HTR-8/SVneo (cell line): ENCODE measurements around a stretch of chr5.

- RRBS, result 84% methylated on average over 8 of the region's 28 CpGs
Observed at GRCh38 chr5:116447296-116447761, 127.3 kb downstream of the SEMA6A start.

DNA sequence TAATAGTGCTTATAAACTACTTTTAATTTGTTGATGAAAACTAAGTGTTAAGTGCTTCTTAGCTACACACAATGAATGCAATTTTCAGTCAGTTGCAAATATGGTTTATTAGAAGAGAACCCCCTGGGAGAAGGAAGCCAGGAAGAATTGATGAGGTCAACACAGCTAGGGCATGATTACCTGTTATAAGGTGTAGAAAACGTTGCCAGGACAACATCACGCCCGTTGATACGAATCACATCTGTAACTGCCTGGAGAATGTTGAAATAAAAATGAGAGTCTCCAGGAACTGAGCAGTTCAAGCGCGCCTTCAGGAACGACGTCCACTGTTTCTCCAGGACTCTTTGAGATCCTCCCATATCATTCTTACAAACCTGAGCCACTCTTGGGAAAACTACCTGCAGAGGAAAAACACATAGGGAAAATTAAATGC is 88.0 kb downstream of the SEMA6A start:
- RRBS, result no CpG with 5 or more reads among the region's 8 CpGs

GRCh38 chr5:116494262-116494687 is 80.3 kb downstream of the SEMA6A start:
- RRBS, result no CpG with 5 or more reads among the region's 4 CpGs

DNA sequence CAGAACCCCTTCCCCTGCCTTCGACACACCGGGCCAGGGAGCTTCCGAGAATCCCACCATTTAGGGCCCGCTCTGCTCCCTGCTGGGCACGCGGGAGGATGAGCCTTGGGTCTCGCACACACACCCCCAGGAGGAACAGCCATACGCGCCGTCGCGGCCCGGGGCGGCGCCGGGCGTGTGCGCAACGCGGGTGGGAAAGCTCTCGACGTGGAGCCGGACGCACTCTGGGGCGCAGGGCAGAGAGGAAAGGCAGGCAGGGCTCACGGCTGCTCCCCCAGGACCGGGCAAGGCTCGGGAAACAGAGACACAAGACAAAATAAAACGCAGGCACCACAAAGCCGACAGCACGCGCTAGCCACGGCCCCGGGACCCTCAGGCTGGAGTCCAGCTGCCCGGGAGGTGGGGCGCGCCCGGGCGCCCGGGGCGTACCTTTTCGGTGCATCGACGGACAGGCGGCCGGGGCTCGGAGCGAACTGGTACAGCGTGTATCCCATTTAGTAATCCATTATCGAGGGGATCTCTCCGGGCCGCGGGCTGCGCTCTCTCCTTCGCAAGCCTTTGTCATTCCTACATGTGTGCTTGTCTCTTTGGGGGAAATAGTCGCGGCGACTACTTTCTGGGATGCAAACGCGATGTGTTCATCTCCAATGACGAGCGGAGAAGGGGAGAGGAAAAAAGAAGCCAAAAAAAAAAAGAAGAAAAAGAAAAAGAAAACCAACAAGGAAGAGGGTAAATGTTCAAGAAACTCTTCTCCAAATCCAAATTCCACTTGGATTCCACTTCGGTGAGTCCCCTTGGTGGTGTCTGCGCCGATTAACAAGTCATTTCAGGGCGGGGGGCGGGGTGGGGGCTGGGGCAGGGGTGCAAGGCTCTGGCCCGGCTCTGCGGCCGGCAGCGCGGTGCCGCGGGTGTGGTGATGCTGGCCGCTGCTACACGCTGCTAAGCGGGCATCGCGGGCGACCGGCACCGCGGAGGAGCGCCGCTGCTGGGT is 572 bp downstream of the SEMA6A start:
- RRBS, result 18% methylated on average over 52 of the region's 85 CpGs

GRCh38 chr5:117455351-117456338 is 881.0 kb upstream of the SEMA6A start:
- RRBS, result no CpG with 5 or more reads among the region's 20 CpGs

GRCh38 chr5:119328381-119329217 is 27.2 kb upstream of the TNFAIP8 start:
- RRBS, result no CpG with 5 or more reads among the region's 8 CpGs

DNA sequence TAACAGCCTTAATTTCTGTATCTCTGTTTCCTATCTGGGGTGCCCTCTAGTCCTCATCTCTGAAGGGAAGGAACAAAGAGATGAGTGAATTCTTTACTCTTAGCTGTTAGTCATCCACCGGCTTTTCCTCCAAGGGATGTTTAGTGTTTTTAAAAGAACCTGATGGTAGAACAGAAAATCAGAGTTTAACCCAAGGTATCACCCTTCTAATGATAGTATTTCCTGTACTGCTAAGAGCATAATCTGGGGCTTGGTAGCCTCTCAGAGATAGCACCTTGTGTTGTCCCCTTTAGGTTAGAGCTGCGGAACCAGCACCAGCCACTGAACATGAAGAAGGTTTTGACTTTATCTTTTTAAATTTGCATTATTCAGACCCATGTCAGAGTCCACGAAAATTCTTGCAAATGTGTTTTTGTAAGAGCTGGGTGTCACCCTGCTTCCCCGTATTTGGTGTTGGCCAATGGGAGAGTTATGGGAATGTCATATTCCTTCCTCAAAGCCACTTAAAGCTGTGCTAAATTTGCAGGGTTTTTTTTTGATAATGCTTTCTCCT is 13.8 kb upstream of the TNFAIP8 start:
- RRBS, result no CpG with 5 or more reads among the region's 4 CpGs

DNA sequence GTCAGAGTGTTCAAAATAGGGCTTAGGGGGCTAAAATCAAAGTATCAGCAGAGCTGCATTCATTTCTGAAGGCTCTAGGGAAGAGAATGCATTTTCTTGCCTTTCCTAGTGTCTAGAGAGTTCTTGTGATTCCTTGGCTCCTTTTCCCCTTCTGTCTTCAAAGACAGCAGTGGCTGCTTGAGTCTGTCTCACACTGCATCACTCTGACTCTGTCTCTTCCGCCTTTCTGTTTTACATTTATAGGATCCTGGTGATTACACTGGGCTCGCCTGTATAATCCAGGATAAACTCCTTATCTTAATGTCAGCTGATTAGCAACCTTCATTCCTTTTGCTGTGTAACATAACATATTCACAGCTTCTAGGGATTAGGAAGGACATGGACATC is 267.5 kb downstream of the FAM170A start:
- RRBS, result no CpG with 5 or more reads among the region's 2 CpGs

DNA sequence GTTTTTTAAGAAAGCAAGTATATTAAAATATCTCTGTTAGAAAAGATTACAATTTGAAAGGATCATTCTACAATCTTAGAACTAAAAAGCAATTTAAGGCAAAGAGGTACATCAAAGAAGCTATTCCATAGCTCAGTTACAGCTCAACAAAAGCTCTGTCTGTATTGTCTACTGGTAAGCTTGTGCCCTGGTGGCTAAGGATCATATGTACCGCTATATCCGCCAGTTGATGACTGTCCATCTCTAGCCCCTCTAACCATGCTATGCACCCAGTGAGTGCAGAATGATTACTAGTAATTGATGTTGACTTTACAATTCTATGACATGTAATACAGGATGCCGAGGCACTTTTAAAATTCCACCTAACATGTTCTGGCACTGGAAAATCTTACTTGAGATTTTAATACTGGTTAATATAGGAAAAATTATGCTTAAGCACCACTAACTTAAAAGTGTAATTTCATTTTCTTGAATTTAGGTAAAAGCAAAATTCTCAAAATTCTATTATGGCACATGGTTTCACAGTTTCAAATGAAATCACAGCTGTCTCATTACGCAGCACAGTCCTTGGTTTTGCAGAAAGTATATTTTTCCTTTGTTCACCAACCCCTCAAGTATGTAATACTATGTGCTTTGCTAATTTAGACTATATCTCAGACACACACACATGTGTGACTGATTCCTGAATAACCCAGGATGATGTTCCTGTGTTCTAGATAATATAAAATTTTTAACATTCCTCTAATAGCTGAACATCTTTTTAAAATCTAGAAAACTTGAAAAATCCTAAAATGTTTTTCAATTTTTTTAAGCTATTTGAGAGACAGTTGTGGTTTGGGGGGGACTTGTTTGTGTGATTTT is 12.9 kb downstream of the LOX start:
- RRBS, result no CpG with 5 or more reads among the region's 4 CpGs

GRCh38 chr5:122076667-122077467 is 1.2 kb downstream of the LOX start:
- RRBS, result 2% methylated on average over 21 of the region's 48 CpGs

DNA sequence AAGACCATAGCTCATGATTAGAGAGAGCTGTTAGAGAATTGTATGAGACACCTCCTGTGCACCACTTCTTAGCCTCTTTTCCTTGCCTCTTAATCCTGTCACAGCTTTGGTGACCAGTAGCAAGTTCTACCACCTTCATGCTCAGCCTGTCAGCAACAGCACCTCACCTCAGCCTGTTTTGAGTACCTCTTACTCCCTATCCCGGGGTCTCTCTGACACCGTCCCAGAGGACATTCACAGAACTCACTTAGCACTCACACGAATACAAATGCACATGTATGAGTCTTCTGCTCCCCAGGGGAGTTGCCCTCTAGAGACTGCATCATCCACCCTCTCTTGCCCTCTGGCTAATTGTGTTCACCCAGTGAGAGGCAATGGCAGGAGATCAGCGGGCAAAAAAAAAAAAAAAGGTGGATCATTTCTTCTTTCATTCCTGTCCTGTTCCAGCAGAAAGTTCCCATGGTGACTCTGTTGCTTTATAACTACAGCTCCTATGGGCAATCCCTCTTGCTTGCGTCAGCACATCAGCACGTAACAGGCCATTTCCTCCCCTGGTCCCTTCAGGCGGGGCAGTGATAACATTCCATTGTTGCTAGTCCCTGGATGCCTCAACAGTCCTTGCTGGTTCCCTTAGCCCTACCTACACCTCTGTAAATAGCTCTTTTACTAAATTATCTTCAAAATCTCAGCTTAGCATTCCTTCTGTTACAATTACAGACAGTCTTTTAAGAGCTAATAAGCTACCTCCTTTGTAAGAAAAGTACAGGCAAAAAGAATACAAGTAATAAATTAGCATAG is 23.5 kb upstream of the SNX2 start:
- RRBS, result no CpG with 5 or more reads among the region's 7 CpGs

DNA sequence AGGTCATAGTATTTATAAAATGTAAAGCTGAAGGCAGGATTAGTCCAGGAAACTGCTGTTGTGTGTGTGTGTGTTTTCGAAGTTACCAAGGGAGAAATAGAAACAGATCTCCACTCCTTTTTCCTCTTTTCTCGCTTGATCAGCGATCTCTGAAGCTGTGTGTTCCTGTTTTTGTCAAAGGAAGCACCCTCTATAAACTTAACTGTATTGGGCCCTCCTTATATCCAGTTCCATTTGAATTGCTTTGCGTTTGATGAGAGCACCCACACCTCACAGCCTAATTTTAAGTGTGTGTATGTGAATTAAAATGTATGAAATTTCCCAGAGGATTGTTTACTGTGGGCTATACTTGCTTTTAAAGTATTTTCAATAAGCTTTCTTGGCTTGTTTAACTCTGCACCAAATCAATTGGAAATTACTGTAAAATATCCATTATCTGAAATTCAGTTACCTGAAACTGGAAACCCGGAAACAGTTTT is 972 bp downstream of the SNX2 start:
- RRBS, result no CpG with 5 or more reads among the region's 5 CpGs

DNA sequence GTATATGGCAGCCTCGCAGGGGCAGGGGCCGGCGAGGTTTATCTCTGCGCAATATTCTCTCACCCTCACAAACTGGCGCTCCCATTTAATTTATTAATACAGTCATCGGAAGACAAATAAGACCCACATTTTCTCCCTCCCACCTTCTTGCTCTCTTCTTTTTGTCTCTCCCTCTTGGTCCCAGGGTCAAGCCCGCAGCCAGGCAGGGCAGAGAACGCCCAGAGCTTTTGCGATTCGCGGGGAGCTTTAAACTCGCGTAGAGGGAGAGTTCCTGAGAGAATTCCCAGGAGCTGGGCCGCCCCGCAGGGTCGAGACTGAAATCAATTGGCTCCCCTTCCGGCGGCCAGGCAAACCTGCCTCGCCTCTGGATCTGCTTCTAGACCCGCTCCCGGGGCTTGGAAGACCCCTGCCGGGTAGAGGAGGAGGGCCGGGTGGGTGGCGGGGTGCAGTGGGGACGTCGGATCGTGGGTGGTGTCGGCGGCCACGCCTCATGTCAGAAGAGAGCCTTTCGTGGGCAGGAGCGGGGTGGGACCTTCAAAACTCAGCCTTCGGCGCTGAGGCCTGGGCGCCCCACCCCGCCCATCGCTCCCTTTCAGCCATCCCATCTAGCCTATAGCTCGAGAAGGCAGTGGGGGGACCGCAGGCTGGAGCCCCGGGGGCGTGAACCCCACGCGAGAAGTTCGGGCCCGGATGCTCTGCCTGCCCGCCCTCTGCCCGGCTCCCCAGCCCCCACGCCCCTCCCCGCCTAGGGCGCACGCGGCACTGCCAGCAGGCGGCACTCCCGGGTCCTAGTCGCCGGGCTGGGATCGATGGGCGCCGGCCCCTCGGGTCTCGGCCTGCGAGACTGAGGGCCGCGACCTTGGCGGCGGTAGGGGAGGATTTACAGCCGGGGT is 6.0 kb downstream of the PRDM6 start:
- RRBS, result 77% methylated on average over 17 of the region's 67 CpGs

DNA sequence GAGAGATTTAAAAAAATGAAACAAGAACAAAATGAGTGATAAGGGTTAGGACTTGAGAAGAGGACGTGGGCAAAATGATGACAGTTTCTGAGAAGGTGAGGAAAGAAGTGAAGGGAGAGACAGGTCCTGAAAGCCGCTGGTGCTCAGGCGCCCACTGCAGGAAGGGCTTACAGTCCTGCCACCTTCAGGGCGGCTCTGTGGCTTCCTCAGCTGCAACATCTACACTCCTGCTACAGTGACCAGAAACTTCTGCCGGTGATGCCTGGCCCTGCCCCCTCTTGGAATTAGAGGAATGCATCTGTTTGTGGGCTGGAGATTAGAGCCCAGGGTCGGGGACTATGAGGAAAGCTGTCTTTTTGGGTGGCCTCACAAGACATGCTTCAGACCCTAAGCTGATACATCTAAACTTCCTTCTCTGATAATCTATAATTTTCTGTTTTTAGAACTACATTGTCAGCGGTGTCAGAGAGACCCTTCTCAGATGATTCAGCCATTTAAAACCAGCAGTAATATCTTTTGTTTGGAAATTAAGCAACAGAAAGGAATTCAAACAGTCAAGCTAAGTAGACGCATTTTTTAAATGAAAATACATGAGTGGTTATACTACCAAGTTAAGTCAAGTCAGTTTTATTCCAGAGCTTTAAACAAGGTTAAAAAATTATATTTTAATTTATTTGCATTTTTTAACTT is 30.4 kb downstream of the PRDM6 start:
- RRBS, result no CpG with 5 or more reads among the region's 8 CpGs

DNA sequence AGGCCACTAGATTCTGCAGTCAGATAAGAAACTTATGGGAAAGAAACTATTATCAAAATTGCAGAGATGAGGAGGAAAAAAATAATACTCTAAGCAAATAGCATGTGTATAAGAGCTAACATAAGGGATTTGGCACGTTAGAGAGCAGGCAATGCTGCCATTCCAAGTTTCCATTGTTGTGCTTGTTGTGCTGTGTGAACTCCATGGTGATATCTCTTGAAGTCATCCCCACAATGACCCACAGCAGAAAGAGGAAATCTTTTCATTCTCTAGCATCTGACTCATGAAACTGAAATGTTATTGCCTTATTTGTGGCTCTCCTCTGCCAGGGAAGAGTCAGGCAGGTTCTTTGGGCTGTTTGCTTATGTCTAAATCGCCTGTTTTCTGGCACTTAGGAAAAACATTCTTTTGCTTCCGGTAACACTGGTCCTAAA is 188.6 kb downstream of the CSNK1G3 start:
- RRBS, result no CpG with 5 or more reads among the region's 3 CpGs

GRCh38 chr5:124430059-124430516 is 316.4 kb downstream of the ZNF608 start:
- RRBS, result no CpG with 5 or more reads among the region's 3 CpGs

DNA sequence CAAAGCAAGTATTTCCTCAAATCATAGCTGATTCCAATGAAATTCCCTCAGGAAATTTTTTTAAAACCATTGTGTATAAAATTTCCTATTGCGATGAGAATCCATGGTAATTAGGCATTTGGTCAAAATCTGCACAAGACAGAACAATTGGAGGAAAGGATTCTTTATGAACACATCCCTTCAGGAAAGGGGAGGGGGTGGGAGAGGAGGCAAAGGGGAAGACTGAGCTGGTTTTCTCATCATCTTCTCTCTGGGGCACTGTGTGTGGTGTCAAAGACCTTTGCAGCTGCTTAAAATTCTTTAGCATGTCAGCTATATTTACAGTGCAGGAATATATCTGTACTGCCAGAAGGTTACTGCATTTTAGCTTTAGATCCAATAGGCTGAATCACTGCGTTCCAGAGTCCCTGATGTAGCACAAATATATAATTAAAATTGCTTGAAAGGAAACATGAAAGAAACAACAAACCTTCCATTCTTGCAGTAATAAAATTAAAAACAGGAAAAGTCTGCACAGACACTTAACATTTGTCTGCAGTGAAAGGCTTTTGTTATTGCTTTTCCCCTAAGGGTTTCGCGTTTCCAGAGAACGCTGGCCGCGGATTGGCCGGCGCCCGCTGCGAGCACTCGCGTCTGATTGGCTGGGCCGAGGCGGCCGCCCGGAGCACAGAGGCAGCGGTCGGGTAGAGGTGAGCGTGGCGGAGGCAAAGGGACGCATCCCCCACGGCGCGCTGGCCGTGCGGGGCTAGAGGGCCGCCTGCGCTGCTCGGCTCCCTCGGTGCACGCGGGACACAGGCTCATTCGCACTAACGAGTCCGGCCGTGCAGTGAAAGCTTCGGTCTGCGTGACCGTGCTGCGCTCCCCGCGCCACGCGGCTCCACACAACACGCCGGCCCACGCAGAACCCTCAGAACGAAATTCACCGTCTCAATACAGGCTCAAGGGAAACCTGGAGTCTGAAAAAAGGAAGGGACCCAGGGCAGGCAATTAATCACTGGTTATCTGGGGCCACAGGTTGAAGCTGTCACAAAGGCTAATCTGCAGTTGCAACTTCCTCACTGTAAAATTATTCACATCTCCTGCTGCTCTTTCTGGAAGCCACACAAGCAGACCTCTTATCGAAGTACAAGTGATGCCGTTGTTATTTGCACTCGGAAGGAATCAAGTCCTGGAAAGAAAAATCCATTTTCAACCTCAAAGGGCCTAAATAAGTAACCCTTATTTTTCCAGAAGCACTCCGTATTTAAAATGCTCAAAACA is 94.9 kb downstream of the ZNF608 start:
- RRBS, result 5% methylated on average over 22 of the region's 54 CpGs

DNA sequence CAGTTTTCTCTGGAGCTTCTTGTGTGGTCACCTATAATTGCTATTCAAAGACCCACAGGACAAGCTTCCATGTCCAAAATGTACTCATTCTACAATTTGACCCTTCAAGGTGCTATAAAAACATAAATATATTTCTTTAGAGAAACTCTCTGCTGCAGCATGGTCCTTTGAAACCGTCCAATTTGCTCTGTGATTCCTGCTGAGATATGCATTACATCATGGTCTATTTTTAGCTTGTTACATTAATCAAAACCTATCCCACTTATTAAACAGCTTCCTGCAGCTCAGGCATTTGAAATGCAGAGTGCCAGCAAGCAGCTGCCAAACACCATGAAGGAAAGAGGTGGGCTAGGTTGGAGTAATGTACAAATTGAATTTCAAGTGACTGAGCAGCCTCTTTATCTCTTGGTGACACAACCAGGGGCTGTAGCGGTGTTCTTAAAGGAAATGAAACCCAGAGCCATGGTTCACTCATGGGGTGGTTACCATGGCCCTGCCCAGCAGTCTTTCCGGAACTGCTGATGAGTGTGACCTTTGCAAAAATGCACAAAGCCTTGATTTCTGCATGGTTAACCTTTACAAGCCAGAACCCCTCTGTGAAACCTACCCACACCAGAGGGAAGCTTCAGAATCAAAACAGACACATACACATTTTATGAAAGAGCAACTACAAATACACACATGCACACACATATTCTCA is 155.7 kb upstream of the ZNF608 start:
- RRBS, result no CpG with 5 or more reads among the region's 3 CpGs

GRCh38 chr5:124906185-124907232 is 160.1 kb upstream of the ZNF608 start:
- RRBS, result no CpG with 5 or more reads among the region's 7 CpGs